ENCODE data around the genes SATB1 and EFHB.

GRCh38 chr3:16512444-16512646 lies 1.2 kb downstream of the RFTN1 start:
- PRO-cap: no peak

DNA sequence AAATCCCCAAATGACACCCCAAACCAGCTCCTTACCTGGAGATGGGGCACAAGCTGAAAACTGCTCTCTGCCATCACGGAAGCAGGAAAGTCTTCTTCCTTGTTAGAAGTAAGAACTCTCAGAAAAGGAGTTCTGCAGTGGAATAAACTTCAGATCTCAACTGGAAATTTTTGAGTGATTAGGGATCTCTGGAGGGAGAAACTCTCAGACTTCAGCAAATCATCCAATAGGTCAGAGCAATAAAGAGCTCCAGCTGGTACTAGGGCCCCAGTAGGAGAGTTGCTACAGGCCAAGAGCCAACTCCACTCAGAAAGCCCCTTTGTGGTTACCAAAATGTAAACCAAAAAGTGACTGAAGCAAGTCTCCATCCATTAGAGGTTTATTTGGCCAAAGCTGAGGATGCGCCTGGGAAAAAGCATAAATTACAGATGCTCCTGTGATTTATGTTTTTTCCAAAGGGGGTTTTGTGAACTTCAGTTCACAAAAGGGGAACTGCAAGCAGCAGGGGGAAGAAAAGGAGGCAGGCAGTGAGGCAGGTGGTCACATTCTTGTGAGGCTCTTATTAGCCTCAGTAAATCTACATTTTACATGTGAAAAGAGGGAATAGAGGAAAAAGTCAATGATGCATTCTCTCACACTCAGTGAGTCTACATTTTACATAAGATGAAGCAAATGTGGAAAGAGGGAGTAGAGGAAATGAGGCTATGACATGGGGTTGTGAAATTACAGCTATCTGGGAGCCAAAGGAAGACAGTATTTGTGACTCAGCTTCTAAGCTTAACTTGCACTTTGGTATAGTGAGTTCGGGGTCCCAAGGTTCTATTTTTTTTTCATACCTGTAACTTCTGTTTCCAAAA lies 92.3 kb upstream of the DAZL start:
- PRO-cap: no peak

DNA sequence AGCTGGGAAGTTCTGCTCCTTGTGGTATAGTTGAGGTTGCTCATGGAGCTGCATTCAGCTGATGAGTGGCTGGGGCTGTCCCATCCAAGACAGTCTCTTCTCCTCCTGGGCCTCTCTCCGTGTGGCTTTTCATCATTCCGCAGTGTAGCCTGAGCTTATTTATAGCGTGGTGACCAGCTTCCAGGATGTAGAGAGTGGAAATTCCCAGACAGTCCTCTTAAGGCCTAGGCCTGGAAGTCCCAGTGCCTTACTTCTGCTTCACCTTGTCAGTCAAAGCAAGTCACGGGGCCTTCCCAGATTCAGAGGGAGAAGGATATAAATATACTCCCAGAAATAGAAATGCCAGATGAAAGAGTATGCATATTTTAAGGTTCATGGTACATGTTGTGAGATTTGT lies 136.7 kb upstream of the DAZL start:
- PRO-cap: no peak

GRCh38 chr3:16886121-16886757 lies 1.5 kb downstream of the PLCL2 start:
- PRO-cap: no peak

GRCh38 chr3:16901502-16901894 lies 16.7 kb downstream of the PLCL2 start:
- PRO-cap: no peak

GRCh38 chr3:16906677-16907154 lies 22.0 kb downstream of the PLCL2 start:
- PRO-cap: no peak

DNA sequence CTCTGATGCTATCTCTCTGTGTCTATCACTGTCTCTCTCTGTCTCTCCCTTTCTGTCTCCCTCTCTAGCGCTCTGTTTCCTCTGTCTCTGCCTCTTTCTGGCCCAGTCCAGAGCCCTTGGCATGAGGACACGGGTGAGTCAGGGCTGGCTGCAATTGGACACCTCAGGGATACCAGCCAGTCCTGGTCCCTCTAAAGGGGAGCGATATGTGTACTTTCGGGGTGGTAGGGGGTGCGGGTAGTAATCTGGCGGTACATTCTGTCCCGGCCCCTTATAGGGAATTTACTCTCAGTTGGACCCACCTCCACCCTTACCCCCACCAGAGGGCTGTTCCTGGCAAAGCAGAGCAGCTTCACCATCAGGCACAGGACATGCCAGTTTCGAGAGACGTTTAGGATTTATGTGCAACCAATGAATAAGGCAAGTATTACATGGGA lies 255.9 kb downstream of the PLCL2 start:
- PRO-cap: no peak

- PRO-cap: no peak
These were observed 240.5 kb downstream of the TBC1D5 start for GRCh38 chr3:17501485-17502755.

GRCh38 chr3:17610082-17610689 lies 132.2 kb downstream of the TBC1D5 start:
- PRO-cap: no peak

DNA sequence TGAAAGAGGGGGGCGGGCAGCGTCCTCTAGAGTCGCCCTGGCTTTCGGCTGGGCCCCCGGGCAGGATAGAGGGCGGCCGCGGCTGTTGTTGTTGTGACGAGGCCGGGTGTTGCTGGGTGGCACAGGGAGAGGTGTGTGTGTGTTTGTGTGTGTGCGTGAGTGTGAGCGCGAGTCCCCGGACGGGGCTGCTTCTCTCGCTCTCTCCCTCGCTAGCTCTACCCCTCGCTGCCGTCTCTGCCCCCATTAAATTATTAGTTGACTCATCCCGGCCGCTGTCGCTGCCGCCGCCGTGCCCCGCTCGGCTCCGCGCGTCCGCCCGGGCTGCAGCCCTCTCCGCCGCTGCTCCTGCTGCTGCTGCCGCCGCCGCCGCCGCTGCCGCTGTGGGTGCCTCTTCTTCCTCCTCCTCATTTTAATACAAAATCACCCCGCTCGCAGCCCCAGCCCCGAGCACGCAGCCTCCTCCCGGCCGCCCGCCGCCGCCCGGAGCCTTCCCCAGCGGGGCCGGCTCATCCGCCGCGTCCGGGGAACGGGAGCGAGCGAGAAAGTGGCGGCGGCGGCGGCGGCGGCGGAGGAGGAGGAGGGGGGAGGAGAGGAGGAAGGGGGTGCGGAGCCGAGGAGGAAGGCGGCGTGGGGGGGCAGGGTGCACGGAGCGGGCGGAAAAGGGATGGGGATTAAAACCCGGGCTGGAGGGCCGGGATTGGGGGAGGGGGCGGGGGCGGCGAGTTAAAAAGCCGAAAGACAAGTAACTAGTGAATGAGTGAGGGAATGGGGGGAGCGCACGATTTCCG lies at the start of gene SATB1:
SATB1 (minus strand) TSS at position 546 of the 788 bp plus-strand sequence.
- PRO-cap: bidirectional peak, plus-strand start at position 251 of the sequence, minus-strand start at position 163 of the sequence; bidirectional peak, plus-strand start at position 749 of the sequence, minus-strand start at position 546 of the sequence

DNA sequence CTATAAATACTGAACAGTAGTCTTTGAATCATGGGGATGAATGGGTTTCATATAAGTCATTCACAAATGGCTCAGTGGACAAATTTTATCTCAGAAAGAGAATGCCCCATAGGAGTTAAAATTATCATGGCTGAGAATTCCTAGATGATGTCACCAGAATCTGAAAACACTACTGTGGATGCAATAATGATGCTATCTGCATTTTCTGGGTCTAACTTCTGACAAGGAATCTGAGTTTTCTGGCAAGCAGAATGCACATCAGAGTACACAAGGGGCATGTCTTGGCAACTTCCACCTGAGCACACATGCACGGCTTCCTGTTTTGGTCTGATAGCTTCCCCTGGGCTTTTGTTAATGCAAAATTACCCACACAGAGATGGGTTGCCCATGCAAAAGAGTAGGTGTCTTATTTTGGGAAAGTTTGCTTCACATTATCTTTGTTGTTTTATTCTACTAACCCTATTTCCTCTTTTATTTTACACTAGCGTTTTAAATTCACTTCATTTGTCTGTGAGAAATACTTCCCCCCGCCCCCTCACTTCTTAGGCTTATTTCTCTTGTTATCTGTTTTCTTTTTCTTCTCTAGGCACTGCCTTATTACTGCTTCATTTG lies 74.1 kb upstream of the SATB1 start:
- PRO-cap: no peak

DNA sequence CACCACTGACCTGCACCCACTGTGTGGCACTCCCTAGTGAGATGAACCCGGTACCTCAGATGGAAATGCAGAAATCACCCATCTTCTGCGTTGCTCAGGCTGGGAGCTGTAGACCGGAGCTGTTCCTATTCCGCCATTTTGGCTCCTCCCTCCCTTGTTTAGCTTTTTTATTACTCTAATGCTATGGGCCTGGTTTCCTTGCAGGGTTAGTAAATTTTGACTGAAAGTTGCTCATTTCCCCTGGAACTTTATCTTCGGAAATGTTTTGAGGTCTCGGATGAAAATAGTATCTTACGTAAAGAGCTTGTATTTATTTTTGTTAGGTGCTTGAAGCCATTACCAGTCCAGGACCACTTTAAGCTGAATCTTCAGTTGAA lies 269.0 kb upstream of the SATB1 start:
- PRO-cap: unidirectional peak, minus-strand start at position 140 of the sequence

DNA sequence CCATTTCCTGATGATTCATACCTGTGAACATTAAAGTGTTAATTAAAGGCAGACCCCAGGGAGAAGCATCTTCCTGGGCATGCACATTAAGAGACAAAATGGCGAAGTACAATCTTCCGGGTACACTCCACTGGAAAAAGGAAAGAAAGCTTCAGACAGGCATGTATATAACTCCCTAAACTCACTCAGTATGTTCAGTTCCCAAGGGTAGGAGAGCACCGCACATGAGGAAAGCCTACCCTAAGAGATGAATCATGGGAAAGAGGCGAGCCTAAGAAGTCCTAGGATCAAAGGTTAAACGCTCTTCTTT lies 17.4 kb upstream of the KCNH8 start:
- PRO-cap: no peak

DNA sequence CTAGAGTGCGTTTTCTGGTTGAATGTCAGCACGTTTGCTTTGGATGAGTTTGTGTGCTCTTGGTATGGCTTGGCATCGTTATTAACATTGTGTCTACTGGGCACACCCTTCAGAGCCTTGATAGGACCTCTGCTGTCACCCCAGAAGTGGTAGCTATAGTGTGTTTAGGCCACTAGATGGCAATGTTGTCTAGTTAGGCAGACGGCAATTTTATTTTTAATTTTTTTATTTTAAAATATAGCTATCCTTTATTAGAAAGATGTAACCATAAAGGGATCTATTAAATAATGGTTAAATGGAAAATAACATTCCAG lies 200.6 kb downstream of the KCNH8 start:
- PRO-cap: no peak

- PRO-cap: unidirectional peak, minus-strand start at chr3:19702969
These were observed 231.5 kb downstream of the EFHB start for GRCh38 chr3:19702420-19703105.

DNA sequence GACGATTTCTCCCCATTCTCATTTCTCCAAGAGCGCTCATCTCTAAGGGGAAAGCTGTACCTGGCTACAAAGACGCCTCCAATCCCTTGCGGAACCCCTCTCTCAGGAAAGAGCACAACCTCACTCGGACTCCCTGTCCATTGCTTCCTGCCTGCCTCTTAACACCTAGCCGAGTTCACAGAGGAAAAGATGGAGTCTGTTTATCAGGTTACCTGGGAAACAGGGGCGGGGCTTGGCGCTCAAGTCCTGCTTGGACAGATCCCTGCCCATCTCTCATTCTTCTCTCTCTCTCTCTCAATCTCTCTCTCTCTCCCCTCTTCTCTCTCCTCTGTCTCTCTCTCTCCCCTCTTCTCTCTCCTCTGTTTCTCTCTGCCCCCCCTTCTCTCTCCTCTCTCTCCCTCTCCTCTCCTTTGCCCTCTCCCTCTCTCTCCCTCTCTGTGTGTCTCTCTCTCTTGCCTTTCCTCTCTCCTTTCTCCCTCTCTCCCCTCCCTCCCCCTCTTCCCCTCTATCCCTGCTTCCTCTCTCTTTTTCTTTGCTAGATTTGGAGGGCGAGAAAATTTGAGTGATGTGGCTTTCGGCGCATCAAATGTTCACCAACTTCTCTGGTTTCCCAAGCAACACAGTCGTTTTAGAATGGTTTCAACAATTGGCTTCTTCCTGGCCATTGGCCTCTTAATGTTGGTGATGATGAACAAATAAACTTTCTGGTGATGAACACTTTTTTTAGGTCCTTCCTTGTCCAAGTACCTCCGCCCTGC lies at the start of gene EFHB:
EFHB (minus strand) TSS at position 198 of the 758 bp plus-strand sequence.
- PRO-cap: unidirectional peak, minus-strand start at position 160 of the sequence

DNA sequence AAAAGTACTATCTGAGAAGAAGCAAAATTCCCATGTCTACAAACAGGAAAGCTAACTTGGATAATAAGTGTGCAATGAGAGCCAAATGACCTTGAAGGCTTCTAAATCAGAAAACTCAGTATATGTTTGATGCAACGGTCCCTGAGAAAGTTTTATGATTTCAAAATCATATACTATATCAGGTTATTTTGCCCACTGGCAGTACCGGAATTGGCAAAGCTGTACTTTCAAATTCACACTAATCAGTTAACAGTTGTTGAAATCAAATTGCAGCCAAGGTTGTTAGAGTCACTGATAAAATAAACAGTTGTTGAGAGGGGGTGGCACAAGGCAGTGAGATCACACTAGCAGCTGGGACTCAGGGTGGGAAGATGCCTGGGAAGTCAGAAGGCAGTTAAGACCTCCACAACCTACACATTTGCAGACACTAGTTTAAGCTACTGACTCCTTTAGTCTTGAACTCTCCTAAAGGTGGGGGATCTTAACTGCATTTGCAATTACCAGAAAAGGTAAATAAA lies 106.0 kb downstream of the ZNF385D start:
- PRO-cap: no peak

GRCh38 chr3:21795209-21795740 lies 44.3 kb upstream of the ZNF385D start:
- PRO-cap: no peak

DNA sequence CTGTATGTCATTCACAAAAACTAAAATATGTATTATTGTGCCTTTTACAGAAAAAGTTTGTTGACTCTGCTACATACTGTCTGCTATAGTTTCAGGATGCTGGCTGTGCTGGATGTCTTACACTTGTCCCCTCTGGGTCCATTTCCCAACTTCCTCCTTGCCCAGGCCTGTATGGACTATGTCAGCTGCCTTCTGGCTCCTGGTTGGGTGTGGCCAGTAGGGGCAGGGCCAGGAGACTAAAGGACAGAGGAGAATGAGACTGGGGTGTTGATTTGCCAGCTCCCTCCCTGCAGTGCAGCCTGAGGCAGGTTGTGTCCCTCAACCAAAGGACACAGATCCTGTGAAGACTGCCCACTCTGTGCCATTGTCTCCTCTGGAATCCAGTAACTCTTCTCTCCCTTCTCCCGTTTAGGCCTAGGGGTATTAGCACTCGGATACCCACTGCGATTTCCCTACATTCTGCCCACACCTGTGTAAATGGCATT lies 90.6 kb upstream of the UBE2E2 start:
- PRO-cap: no peak

GRCh38 chr3:23524416-23524624 lies 281.4 kb upstream of the UBE2E1 start:
- PRO-cap: no peak